Islet of Langerhans (tissue), 1 donor: ENCODE measurements around the genes U2AF1, KRTAP10-5 and UBE2G2.

DNA sequence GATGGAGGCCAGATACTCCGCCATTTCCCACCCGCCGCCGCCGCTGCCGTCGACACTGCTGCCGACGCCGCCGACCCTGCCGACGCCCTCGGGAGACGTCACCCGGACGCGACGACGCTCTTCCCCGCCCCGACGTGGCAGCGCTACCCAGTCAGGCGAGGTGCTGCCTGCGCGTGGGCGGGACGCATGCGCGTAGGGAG, at the start of gene U2AF1:
Gene U2AF1 (minus strand): TSS at position 100 of the 200 bp plus-strand sequence.
- RRBS, result no CpG with 5 or more reads among the region's 31 CpGs

- RRBS, result 73% methylated on average over 5 of the region's 23 CpGs
Measured at GRCh38 chr21:43303180-43303939, 123.6 kb downstream of the SIK1 start.

GRCh38 chr21:43318899-43319298, 108.0 kb downstream of the SIK1 start:
- RRBS, result no CpG with 5 or more reads among the region's 14 CpGs

DNA sequence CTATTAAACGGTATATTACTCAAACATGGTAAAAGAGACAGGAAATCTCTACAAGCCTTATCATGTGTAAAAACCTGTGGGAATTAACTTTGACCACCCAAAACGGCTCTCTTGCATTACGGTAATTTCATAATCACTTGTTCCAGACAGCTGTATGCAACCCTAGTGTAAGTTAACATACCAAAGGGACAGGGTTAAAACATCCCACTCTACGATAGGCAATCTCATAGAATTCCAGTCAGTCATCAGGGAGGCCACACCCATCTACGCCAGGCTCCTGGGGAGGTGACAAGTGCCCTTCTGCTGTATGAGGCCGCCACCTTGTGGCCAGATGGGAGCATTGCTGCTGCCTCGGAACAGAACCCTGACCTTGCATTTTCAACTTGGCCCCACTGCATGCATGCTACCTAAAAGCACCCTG, 12.8 kb downstream of the HSF2BP start:
- RRBS, result no CpG with 5 or more reads among the region's 7 CpGs

GRCh38 chr21:43687071-43687645, 27.8 kb downstream of the RRP1B start:
- RRBS, result no CpG with 5 or more reads among the region's 15 CpGs

- RRBS, result 13% methylated on average over 2 of the region's 26 CpGs
Measured at GRCh38 chr21:43687667-43688342, 28.4 kb downstream of the RRP1B start.

- RRBS, result 97% methylated on average over 4 of the region's 24 CpGs
Measured at GRCh38 chr21:43737378-43738064, 18.6 kb downstream of the PDXK start.

GRCh38 chr21:43738065-43738900, 19.4 kb downstream of the PDXK start:
- RRBS, result no CpG with 5 or more reads among the region's 19 CpGs

- RRBS, result 94% methylated on average over 3 of the region's 29 CpGs
Measured at GRCh38 chr21:43968784-43969484, 43.2 kb upstream of the TRAPPC10 start.

- RRBS, result 90% methylated on average over 7 of the region's 46 CpGs
Measured at GRCh38 chr21:43982058-43983028, 29.8 kb upstream of the TRAPPC10 start.

DNA sequence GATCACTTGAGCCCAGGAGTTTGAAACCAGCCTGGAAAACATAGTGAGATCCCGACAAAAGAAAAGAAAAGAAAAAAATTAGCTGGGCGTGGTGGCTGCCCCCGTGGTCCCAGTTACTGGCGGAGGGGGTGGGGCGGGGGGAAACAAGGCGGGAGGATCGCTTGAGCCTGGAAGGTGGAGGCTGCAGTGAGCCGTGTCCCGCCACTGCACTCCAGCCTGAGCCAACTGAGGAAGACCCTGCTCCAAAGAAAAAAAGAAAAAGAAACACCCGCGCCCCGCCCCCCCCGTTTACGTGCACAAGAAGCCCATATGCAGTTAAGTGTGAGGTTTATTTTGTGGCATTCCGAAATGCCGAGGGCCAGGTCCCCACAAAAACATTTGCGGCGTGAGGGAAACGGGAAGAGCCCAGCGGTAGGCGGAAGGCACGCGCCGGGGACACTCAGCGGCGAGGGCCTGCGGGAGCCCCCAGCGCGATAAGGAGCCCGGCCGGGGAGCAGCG, 563 bp upstream of the TRAPPC10 start:
- RRBS, result 4% methylated on average over 9 of the region's 32 CpGs

- RRBS, result no CpG with 5 or more reads among the region's 18 CpGs
Measured at GRCh38 chr21:44036199-44037229, 24.4 kb downstream of the TRAPPC10 start.

DNA sequence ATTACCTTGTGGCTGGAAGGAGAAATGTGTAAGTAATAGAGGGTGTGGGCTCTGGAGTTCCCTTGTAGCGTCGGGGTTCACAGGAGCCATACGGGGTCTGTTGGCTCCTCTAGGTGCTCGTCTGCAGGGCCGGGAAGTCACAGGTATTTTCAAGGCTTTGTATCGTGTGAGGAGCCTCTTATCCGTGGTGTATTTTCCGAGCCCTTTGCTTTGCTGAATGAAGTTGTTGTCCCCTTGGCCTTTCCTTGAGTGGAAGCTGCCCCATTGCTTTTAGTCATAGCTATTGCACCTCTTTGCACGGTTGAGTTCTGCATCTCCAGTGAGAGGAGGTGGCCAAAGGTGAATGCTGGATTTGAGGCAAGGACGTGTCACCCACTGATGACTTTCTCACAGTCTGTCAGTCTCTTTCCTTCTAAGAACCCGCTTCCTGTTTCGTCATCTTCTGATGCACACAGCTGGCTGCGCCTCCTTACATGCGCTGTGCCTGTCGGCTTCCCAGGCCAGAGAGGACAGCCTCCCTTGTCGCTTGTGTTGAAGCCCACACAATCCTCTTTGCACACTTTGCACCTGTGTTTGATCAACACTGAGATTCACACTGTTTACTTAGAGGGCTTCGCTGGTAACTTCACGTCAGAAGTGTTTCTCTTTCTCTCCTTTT, 41.9 kb upstream of the PWP2 start:
- RRBS, result no CpG with 5 or more reads among the region's 18 CpGs

DNA sequence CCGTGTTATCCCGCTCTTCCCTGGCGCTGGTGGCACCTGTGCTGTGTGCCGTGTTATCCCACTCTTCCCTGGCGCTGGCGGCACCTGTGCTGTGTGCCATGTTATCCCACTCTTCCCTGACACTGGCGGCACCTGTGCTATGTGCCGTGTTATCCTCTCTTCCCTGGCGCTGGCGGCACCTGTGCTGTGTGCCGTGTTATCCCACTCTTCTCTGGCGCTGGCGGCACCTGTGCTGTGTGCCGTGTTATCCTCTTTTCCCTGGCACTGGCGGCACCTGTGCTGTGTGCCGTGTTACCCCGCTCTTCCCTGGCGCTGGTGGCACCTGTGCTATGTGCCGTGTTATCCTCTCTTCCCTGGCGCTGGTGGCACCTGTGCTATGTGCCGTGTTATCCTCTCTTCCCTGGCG, 18.5 kb upstream of the PWP2 start:
- RRBS, result no CpG with 5 or more reads among the region's 22 CpGs

DNA sequence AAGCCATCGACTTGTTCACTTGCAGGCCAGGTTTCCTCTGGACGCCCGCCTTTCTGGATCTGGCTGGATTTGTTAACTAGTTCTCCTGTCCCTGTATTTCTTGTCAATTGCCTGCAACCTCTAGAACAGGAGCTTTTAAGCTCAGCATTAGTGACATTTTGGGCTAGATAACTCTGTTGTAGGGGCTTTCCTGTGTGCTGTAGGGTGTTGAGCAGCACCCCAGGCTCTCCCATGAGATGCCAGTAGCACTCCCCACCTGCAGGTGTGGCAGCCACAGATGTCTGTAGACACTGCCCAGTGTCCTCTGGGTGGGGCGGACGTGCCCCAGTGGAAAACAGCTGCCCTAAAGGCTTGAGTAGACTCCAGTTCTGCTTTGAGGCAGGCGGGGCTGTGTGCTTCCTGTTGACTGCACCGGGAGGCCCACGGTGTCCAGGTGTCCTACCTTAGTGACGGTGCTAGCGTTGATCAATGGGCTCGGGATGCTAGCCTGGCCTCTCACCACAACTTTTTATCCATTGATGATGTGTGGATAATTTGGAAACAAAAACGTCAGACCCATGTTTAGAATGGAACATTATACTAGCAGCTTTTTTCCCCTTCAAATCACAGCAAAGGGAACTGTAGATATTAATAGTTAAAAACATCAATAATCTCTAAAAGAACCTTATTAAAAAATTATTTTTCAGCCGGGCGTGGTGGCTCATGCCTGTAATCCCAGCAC, 16.8 kb upstream of the PWP2 start:
- RRBS, result no CpG with 5 or more reads among the region's 14 CpGs

DNA sequence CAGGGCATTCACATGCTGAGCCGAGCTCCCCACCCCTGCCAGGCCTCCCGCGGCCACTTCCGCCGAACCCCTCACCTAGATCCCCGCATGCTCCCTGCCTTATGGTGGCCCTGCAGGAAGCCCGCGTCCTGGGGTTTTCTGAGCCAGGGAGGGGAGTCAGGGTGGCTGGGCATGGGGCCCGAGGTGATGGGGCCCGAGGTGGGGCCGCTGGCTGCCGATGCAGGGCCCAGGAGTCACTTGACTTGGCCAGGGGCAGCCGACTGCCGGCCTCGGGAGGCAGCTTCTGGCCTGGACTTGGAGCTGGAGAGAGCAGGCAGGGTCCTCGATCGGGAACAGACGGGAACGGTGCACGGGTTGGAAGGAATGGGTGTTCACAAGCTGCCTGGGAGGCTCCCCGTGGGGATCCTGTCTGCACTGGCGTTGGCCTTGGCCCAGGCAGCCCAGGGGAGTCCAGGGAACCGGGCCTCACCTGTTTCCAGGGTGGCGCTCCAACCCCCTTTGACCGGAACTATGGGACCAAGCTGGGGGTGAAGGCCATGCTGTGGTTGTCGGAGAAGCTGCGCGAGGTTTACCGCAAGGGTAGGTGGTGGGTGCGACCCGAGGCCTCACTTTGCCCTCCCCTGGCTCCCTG, 13.6 kb downstream of the CFAP410 start:
- RRBS, result 100% methylated on average over 1 of the region's 31 CpGs

DNA sequence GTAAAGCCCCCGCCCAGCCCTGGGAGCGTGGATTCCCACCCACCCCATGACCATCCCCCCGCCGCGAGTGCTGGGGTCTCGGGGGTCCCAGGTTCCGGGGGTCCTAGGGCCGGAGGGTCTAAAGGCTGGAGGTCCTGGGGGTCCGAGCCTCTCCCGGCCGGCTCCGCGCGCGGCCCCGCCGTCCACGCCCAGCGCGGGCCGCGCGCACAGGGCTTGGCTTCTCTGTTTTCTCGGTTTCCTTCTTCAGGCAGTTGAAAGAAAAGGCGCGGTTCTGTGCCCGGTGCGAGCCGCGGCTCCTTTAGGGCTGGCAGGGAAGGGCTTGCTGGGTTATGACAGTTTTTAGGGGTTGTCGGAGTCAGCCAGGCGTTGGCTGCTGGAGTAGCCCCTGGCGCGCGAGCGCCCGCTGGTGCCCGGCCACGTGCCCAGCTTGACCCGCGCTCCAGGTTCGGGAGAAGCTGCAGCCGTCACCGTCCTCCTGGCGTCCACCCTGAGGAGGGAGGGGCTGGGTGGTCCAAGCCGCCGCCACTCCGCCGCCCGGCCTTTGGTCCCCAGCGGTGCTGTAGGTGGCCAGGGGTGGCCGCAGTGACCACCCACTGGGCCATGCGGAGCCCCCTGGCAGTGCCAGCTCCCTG, 462 bp downstream of the LRRC3 start:
- RRBS, result 5% methylated on average over 3 of the region's 53 CpGs

- RRBS, result 81% methylated on average over 5 of the region's 63 CpGs
Measured at GRCh38 chr21:44484824-44485986, 29.9 kb downstream of the LRRC3 start.

DNA sequence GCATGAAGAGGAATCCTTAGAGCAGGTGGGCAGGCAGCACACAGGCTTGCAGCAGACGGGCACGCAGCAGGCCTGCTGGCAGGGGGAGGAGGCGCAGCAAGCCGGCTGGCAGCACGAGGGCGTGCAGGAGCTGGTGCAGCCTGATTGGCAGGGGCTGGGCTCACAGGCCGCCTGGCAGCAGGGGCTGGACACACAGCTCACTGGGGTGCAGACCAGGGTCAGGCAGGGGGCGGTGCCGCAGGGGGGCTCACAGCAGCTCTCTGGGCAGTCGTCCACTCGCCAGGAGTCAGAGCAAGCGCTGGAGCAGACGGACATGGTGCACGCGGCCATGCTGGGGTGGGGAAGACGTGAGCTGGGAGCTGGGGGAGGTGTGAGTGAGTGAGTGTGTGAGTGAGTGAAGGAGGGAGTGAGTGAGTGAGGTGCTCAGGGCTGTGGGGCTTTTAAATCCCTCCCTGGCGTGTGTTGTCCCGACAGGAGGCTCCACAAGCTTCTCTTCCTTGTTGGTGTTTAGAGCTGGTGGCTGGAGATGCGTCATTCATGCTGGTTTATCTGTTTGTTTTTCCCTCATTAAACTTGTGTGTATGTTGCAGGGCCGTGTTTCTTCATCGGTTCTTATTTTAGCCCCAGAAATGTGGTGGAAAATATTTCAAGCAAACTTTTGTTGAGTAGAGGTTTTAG, at the start of gene KRTAP10-5:
Gene KRTAP10-5 (minus strand): TSS at position 356 of the 678 bp plus-strand sequence.
- RRBS, result no CpG with 5 or more reads among the region's 21 CpGs

- RRBS, result 3% methylated on average over 35 of the region's 104 CpGs
Measured at GRCh38 chr21:44801601-44802793, at the start of gene UBE2G2. Gene UBE2G2, minus strand, starts transcription at chr21:44801820.